Epithelial cell of proximal tubule (primary cell): ENCODE results near the genes FOXP2, NDUFA5, GPR37 and GCC1.

GRCh38 chr7:114414605-114415382 lies at the start of gene FOXP2:
Gene FOXP2 (plus strand): TSS chr7:114414815.
- RAMPAGE, long total RNA = no peak
- RRBS = no CpG with 5 or more reads among the region's 9 CpGs

GRCh38 chr7:114922433-114923124 lies 685 bp downstream of the MDFIC start:
- RAMPAGE, long total RNA = no peak
- RRBS = 1% methylated on average over 32 of the region's 68 CpGs

GRCh38 chr7:114923125-114923871 lies 1.4 kb downstream of the MDFIC start:
- RAMPAGE, long total RNA = no peak
- RRBS = no CpG with 5 or more reads among the region's 14 CpGs

DNA sequence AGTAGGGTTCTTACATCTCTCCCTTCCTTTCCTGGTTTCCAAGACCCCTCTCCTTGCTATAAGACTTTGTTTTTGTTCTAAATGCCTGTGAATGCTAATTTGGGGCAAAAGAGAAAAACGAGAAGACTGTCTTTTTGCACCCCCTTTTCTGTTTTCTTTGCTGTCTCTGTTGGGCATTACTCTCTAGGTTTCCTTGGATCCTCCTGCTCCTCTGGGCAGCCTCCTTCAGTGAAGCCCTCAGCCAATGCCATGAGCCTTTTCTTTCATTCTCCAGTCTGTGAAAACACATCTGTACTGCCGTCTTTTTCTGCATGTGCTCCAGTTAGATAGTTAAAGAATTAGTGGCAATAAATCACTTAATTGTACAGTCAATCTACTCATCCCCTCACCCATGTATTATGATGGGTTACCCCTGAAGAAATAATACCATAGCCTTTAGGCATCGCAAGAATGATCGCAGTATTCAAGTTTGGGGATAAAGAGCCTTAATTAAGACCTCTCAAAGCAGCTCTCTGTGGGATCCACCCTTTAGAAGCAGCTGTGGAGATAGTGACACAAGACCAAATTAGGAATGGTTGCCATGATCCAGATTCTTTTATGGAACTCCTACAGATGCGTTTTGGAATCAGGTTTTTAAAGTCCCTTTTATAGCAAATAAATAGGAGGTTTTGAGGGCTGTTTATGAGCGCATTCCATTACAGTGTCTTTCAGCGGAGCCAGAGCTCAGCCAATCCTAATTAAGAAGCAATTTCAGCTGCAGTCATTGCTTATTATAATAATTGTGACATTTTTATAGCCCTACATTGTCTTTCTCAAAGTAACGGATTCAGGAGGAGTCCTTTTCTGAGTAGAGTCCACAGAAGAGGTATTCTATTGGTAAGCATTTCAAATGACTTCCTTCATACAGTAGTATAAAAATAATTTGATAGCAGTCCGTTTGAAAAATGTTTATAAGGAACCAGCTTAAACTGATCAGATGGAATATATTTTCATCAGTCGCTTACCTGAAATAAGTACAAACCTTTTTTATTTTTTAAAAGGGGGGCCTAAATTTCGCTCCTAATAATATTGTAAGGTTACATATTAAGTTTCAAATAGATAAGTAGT lies 12.2 kb downstream of the TES start:
- RAMPAGE, long total RNA = no peak
- RRBS = no CpG with 5 or more reads among the region's 11 CpGs

DNA sequence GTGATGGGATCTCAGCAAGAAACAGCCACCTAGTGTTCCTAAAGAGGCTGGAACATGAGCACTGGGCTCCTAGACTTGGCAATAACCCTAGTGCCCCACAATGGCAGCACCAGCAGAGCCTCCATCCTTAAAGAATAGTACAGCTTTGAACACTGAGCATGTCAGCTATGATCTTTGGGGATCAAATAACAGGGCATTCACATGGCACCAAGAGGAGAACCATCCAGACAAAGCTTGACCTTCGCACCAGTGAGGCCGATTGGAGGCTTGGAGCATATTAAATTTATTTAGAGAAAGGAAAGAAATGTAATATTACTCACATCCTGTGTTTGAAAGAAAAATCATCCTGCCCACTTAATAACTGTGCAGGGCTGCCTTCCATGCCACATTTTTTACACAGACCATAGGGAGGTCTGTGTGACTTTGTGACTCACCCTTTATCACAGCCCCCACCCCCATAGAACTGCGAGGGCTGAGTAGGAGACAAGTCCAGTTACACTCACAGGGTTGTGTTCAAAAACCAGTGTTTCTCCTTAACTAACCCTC lies 52.0 kb downstream of the CAV1 start:
- RAMPAGE, long total RNA = no peak
- RRBS = no CpG with 5 or more reads among the region's 3 CpGs

- RAMPAGE, long total RNA = no peak
- RRBS = no CpG with 5 or more reads among the region's 2 CpGs
These were observed 89.9 kb upstream of the CAPZA2 start for GRCh38 chr7:116772444-116772999.

DNA sequence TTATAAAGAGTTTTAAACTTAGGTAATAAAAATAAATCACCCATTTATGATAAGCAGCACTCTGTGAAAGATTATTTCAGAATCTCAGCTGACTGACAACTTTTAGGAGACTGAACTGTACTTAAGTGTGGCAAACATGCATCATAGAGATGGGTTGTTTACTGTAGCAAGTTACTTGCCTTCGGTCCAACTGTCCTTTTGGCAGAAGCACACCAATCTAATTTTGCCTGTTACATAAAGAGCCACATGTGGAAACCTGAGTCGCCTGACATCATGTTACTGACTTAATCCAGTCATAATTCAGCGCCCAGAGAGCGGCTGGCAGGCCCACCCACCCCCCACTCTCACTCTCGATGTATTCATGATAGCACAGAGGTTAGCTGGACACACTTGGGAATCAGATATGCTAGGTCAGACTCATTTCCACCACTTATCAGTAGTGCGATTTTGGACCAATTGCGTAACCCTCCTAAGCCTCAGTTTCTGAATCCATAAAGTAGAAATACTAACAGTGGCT lies 57.3 kb upstream of the CAPZA2 start:
- RAMPAGE, long total RNA = no peak
- RRBS = no CpG with 5 or more reads among the region's 7 CpGs

- RAMPAGE, long total RNA = no peak
- RRBS = no CpG with 5 or more reads among the region's 19 CpGs
These were observed 67.1 kb downstream of the ST7 start for GRCh38 chr7:117019973-117021268.

GRCh38 chr7:117273921-117274389 lies 48.9 kb downstream of the WNT2 start:
- RAMPAGE, long total RNA = no peak
- RRBS = 17% methylated on average over 1 of the region's 12 CpGs

DNA sequence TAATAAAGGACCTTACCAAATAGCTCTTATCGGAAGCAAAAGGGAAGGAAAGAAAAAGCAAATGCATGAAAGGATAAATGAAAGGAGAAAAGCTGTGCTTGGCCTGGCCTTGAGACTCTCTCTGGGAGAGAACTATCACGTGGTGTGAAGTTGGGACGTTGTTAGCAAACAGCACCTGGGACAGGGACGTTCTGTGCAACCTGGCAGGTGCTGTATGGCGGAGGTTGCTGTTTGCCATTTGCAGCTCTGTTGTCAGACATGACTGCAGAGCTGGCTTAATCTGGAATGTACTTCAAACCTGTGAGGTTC lies 800.6 kb upstream of the KCND2 start:
- RAMPAGE, long total RNA = no peak
- RRBS = no CpG with 5 or more reads among the region's 5 CpGs

GRCh38 chr7:119950348-119951128 lies 322.4 kb upstream of the KCND2 start:
- RAMPAGE, long total RNA = no peak
- RRBS = no CpG with 5 or more reads among the region's 35 CpGs

- RAMPAGE, long total RNA = no peak
- RRBS = no CpG with 5 or more reads among the region's 4 CpGs
These were observed 28.4 kb downstream of the CPED1 start for GRCh38 chr7:121016557-121017598.

- RAMPAGE, long total RNA = no peak
- RRBS = no CpG with 5 or more reads among the region's 7 CpGs
These were observed 15.4 kb upstream of the FEZF1 start for GRCh38 chr7:122319759-122320607.

DNA sequence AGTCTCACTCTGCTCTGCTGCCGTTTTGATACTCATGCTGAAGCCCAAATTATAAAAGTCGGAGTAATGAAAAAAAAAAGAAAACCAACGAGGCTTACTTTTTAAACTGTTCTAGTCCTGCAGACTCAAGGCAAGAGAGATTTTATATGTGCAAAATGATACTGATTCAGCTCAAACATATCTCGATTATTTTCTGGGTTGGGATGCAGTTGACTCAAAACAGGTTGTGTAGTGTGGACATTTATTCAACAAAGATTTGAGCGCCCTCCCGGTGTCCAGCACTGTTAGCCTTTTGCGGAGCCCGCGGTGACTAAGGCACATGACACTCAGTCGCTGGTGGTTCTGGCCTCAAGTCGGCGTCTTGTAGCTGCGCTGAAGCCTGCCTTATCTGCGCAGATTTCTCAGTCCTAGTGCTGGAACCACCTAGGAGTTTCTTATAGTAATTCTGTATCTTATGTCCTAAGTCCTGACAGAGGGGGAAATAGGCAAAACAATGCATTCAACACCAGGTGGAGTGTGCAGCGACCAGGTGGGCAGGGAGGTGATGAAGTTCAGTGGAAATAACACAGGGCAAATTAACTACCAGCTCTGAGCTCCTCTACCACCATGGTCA lies 960 bp upstream of the CADPS2 start:
- RAMPAGE, long total RNA = no peak
- RRBS = no CpG with 5 or more reads among the region's 15 CpGs

GRCh38 chr7:123557650-123558594 lies at the start of gene NDUFA5:
Gene NDUFA5 (minus strand): TSS chr7:123557818.
- RAMPAGE, long total RNA = no peak
- RRBS = no CpG with 5 or more reads among the region's 34 CpGs

DNA sequence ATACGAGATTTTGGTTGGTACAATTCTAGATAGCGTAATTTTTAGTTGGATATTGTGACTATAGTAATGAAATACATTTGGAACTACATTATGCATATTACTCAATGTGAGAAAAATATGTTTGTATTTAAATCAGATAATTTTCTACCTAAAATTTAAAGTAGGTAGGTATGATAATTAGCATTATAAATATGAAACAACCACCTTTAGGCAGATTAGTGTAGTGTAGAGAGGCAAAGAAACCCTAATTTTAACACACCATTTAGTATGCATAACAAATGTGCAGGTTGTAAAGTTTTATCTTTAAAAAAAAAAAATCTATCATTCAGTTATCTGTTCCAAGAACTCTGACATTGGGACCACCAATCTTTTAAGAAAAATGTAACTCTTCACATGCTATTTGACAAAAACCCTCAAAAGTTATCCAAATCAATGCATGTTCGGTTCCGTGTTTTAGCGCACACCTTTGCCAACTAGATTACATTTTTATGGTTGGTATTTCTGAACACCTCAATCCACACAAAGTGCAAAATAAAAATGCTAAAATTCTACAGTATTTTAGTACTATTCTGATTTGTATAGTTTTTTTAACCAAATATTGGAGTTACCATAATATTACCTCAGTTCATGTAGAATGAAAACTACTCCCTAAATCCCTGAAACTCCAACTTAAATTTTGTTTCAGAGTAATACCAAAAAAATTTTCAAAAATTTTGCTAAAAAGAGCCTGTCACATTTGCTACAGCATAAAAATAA lies 27.6 kb downstream of the LMOD2 start:
- RAMPAGE, long total RNA = no peak
- RRBS = no CpG with 5 or more reads among the region's 5 CpGs

DNA sequence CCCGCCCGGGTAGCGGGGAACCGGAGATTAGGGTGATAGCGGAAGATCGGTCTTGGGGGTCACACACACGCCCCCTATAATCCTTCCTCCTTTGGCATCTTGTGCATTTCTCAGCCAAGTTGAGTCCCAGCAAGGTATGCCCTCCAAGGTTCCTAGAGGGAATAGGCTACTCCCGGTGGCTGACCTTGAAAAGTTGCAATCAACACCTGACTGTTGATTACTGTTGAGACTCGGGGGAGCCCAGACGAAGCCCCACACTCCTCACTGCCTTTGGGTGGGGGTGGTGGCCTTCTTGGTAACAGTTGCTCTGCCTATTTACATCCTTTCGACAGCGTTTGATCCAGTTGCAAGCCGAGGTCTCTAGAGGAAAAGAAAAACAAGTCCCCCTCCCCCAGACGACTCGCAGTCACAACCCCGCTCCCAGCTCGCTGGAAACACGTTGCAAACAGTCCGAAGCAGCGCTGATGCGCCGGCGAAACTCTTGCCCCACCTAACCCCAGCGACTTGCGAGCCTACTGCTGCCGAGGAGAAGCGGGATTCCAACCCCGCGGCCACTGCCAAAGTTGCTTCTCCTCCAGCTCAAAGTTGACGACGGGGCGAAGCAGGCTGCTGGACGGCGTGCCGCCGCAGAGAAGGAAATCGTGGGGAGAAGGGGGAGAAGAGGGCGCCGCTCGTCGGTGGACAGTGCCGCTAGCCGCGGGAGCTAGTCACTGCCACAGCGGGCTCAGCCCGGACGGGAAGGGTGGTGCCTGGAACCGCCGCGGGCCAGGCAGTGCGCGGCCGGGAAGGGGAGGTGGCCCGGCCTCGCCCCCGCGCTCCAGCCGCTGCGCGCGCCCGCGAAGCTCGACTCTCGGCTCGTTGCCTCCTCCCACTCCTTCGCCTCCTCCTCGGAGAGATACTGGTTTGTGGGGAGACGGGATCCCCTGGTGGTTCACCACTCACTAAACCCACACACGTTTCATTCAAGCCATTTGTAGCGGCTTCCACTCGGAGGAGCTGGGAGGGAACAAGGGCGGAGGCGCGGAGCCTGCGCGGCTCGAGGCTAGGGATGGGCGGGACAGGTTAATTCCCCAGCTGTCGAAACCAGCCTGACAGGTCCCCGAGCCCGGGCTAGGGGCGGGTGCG lies at the start of gene GPR37:
Gene GPR37 (minus strand): TSS at position 712 of the 1,125 bp plus-strand sequence.
- RAMPAGE, long total RNA = no peak
- RRBS = 4% methylated on average over 10 of the region's 84 CpGs

DNA sequence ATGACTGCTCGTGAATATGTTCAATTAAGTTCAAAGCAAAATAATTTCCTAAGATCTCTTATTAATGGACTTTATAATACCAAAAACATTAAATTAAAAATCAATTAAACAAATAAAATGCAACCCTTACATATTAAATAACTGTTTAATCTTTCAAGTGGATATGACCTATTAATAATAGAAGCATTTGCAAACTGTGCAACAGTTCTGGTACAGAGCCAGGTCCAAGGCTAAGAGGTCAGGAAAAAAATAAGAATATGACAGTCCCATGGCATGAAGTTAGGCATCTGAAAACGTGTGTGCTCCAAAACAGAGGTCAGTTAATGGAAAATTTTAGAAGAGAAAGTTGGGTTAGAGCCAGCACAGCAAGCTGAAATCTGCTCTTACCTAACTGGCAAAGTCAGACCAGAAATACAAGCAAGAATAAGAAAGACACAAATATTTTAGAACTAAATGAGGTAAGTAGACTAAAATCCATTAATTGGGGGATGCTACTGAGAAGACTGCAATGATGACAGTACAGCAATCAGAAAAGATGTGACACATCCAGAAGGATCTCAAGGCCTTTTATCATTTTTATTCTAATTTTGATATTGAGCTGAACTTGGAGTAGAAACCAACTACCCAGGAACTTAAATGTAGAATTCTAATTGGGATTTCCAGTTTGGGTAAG lies 757.7 kb downstream of the GRM8 start:
- RAMPAGE, long total RNA = no peak
- RRBS = no CpG with 5 or more reads among the region's 2 CpGs

- RAMPAGE, long total RNA = no peak
- RRBS = 2% methylated on average over 21 of the region's 81 CpGs
These were observed 45.2 kb downstream of the ZNF800 start for GRCh38 chr7:127346891-127348113.

GRCh38 chr7:127585183-127586046 lies at the start of gene GCC1:
Gene GCC1 (minus strand): TSS chr7:127585596.
- RAMPAGE, long total RNA = no peak
- RRBS = under 1% methylated on average over 18 of the region's 74 CpGs